HCT116 (cell line): ENCODE measurements around the genes PCDH19, CSTF2, GPRASP2, GPRASP3, TCEAL4 and MORF4L2.

DNA sequence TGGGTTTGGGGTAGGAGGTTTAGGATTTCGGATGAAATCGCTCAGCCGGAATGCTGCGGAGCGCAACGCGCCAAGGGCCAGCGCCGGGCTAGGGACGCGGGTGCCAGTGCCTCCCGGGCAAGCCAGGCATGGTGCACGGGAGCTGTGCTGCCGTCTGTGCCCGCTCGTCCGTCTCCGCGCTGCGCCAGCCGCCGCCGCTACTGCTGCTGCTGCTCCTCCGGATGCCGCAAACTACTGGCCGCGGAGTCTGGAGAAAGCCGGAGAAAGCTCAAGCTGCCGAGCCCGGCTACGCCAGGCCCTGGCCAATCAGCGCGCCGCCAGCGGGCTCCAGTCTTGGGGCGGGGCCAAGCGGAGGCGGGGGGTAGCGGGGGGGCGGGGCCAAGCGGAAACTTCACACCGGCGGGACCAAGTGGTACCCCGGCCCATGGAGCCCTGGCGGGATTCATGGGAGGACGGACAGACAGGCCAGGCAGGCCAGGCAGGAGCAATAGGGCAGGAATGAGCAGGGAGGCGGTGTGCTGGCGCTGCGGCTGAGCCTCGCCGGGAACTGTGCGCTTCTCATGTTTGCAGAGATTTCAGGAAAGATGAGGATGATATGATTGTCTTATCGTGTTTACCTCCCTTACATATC lies at the start of gene PCDH19:
TSS of gene PCDH19 (minus strand) at position 236 of the 631 bp plus-strand sequence.
- RRBS, result 32% methylated on average over 17 of the region's 53 CpGs

DNA sequence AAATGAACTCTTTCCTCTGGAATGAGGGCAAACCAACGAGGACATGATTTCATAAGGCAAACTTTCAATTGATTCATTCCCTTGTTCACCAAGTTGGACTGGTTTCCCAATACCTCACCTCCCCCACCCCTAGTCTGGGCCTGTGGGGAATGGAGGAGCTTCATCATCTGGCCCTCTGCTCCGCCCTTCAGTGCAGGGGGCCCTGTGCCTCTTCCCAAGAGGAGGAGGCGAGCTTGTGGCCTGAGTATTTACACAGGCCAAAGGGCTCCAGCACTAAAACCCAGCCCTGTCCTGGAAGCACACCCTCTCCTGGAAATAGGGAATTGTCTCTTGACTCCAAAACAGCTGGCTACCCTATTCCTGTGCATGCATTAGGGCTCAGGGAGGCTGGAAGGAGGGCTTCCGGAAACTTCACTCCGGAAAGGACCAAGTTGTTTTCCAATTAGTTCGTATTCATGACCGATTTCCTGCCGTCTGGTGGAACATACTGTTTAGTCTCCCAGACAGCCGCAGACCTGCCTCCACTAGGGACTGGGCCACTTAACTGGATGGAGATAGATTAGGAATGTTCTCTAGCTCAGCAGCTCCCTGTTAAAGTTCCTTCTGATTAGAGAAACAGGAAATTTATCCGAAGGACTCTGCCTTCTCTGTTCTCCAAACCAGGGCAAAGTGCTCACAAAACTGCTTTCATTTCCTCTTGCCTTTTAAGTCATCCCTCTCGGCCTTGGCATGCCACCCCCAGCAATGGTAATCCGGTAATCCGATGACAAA lies 5.7 kb downstream of the SRPX2 start:
- RRBS, result no CpG with 5 or more reads among the region's 13 CpGs

DNA sequence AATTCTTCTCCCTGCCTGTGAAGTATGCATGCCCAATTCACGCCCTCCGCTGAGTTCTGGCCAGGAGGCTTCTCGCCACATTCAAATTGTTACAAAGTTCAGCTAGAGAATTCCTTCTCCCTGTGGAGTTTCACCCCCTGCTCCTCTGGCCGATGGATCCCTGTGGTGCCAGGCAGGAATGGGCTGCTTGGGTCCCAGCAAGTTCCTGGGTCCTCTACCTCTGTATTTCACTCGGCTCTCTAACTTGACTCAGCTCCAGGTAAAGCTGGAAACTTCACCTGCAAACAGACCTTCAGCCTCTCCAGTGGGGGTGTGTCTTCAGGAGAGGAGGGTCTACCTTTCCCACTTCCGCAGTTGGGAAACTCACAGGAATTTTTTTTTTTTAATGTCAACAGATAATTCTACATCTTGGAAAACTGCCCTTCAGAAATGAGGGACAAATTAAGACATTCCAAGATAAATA lies 7.4 kb upstream of the CSTF2 start:
- RRBS, result no CpG with 5 or more reads among the region's 6 CpGs

GRCh38 chrX:100819458-100820514 lies at the start of gene CSTF2:
Gene CSTF2 (plus strand): TSS chrX:100820391.
- RRBS, result under 1% methylated on average over 19 of the region's 59 CpGs

DNA sequence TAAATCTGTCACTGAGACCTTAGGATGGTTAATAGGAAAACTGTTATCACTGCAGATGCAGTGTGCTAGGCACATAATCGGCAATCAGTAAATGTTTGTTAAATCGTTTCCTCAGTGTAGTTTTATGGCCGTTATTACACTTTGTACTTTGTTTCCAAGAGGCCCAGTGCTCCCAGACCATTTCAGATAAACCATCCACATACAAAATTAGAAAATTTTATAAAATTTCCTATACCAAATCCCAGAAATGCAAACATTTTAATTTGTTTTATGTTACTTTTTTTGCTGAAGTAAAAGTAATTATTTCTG lies 1.1 kb downstream of the HNRNPH2 start:
- RRBS, result no CpG with 5 or more reads among the region's 3 CpGs

- RRBS, result no CpG with 5 or more reads among the region's 17 CpGs
Observed at GRCh38 chrX:101412150-101413295, 4.5 kb downstream of the HNRNPH2 start.

DNA sequence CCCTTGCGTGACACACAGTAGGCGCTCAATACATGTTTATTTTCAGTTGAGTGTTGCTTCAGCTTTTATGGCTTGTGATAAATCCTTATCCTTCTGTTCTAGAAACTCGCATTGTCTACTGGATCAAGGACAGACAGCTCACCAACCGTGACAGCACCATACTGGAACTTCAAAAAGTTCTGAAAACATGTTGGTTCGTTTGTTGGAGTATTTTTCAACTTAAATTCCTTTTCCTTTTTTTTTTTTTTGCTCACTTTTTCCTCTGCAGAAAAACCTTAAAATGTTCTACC lies 10.7 kb downstream of the HNRNPH2 start:
- RRBS, result no CpG with 5 or more reads among the region's 5 CpGs

- RRBS, result no CpG with 5 or more reads among the region's 7 CpGs
Observed at GRCh38 chrX:101930972-101931455, 813 bp downstream of the ZMAT1 start.

DNA sequence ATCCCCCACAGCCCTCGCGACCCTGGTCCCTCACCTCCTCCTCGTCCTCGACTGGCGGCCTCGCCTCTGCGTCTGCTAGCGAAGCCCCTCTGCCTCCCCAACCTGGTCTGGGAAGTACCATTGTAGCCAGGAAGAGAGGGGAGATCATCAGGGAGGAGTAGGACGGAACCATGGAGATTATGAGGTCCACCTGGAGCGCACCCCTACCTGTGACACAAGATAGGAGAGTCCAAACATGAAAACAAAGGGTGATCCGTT lies 31.9 kb upstream of the NXF2B start:
- RRBS, result no CpG with 5 or more reads among the region's 11 CpGs

DNA sequence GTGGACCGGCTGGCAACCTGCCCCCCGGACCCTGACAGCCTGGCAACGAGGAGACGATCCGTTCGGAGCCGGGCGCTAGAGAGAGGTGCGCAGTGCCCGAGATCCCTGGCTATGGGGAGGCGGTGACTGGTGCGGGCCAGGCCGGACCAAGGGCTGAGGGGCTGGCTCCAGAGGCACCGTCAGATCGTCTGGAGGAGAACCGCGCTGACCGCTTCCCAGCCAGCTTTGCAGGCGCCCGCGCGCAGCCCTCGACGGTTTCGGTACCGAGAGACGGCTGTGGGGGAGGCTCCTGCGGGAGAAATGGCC lies 319 bp downstream of the GPRASP1 start:
- RRBS, result 97% methylated on average over 6 of the region's 28 CpGs

DNA sequence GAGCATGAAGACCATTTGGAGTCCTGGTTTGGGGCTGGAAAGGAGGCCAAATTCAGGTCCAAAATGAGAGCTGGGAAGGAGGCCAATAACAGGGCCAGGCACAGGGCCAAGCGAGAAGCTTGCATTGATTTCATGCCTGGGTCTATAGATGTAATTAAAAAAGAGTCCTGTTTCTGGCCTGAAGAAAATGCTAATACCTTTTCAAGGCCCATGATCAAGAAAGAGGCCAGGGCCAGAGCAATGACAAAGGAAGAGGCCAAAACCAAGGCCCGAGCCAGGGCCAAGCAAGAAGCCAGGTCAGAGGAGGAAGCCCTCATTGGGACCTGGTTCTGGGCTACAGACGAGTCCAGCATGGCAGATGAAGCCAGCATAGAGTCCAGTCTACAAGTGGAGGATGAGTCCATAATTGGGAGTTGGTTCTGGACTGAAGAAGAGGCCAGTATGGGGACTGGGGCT lies 3.6 kb downstream of the GPRASP1 start:
- RRBS, result no CpG with 5 or more reads among the region's 3 CpGs

- RRBS, result no CpG with 5 or more reads among the region's 2 CpGs
Observed at GRCh38 chrX:102655848-102656339, 4.6 kb downstream of the GPRASP1 start.

- RRBS, result 90% methylated on average over 2 of the region's 53 CpGs
Observed at GRCh38 chrX:102711694-102712598, at the start of gene GPRASP2. Gene GPRASP2 (plus strand): TSS chrX:102712448.

DNA sequence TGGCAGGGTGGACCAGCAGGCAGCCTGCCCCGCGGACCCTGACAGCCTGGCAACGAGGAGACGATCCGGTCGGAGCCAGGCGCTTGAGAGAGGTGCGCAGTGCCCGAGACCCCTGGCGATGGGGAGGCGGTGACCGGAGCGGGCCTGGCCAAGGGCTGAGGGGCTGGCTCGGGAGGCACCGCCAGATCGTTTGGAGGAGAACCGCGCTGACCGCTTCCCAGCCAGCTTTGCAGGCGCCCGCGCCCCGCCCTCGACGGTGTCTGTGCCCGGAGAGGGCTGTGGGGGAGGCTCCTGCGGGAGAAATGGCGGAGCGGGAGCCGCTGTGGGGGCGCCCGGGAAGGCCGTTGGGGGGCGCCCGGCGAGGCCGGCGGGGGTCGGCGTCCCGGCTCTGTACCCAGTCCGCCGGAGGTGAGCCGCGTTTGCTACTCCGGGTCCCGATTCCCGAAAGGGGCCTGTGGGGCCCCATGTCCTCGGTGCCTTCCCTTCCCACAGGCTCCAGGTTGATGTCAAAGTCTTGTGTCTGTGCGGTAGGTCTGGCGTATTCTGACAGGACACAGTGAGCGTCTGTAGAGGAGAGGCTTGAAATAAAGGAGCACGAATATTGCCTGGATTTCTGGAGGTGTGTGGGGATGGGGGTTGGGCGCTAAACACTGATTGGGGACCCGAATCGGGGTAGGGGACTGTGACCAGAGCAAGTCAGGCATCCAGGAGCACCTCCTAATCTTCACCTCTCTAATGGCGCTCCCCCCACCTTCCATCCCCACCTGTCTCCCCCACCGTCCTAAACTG lies 545 bp downstream of the GPRASP2 start:
- RRBS, result 85% methylated on average over 14 of the region's 58 CpGs

- RRBS, result no CpG with 5 or more reads among the region's 18 CpGs
Observed at GRCh38 chrX:102720344-102720858, at the start of gene GPRASP3. Gene GPRASP3 (plus strand): TSS chrX:102720743.

DNA sequence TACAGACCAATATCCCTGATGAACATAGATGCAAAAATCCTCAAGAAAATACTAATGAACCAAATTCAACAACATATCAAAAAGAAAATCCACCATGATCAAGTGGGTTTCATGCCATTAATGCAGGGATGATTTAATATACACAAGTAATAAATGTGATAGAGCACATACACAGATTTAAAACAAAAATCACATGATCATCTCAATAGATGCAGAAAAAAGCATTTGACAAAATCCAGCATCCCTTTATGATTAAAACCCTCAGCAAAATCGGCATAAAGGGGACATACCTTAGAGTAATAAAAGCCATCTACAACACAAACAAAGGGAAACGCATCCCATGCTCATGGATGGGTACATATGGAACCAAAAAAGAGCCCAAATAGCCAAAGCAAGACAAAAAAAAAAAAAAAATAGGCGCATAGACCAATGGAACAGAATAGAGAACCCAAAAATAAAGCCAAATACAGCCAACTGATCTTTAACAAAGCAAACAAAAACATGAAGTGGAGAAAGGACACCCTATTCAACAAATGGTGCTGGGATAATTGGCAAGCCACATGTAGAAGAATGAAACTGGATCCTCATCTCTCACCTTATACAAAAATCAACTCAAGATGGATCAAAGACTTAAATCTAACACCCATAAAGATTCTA lies 22.1 kb upstream of the RAB40AL start:
- RRBS, result no CpG with 5 or more reads among the region's 3 CpGs

GRCh38 chrX:103585354-103585831 lies at the start of gene TCEAL4:
Gene TCEAL4 (plus strand): TSS chrX:103585515.
- RRBS, result 2% methylated on average over 6 of the region's 28 CpGs

- RRBS, result no CpG with 5 or more reads among the region's 12 CpGs
Observed at GRCh38 chrX:103674422-103675788, 11.6 kb downstream of the MORF4L2 start.

DNA sequence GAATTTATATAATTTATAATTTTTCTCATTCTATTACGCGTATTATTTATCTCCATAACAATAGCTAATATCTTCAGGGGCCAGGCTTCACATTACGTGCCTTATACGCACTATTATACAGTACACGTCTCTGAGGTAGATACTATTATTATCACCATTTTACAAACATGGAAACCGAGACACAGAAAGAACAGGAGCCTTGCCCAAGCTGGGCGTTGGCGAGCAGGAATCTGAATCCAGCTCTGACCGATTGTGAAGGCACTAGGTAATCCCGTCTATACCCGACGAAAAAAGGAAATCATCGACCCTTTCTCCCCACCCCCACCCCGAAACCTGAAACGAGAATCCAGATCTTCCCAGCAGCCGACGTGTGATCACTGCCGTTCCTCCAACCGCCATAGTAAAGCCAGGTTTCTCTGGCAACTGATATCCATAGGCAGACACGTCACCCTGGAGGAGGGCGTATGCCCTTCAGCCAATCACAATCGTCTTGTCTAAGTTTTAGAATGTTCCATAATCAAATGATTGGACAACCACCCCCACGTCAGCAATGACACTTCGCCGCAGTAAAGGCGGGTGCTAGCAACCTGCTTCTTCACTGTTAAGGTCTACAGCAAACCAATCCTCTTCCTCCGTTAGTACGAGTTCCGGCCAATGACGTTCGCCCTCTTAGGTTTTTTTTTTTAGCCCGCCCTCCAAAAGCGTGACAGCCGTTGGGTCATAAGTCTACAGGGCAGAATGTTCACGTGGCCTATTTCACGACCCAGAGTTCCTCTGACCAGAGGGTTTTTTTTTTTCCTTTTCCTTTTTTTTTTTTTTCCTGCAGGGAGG lies at the start of gene MORF4L2:
TSS of gene MORF4L2 (minus strand) at position 402 of the 831 bp plus-strand sequence.
- RRBS, result no CpG with 5 or more reads among the region's 36 CpGs